GM23338 (cell line): ENCODE data around the gene GOLGA8F.

DNA sequence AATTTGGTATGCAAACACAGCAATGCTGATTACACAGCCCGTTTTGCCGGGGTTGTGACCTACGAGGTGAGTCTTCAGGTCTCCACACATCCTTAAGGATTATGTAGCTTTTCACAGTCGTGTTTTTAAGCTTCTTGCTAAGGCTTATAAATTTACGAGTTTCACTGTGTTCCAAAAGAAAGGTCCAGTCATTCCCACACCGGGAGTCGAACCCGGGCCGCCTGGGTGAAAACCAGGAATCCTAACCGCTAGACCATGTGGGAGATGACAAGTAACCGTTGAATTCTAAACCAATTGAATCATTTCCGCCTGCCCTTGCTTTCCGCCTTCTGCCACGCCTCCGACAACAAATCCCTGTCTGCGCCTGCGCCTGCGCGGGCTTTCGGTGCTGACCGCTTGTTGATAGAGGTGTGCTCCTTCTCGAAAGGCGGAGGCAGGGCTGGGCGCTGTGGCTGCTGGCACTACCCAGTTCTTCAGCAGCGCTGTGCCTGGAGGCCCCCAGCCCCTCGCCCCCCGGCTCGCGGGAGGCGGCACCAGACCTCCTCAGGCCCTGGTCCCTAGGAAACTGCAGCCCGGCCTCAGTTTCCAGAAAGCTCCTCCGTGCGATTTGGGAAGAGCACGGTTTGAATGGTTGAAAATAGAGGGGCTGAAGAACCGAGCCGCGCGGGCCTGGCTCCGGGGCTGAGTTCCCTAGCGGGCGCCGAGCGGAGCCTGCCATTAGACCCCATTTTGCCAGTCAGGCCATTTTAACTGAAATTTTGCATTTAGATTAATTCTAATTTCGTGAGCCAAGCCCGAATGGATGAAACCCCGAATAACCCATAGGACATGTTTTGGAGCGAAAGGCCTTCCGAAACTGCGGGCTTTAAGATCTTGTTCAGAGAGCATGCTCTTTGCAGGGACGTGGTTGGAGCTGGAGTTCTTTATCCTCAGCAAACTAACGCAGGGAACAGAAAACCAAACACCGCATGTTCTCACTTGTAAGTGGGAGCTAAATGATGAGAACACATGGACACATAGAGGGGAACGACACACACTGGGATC lies 219.2 kb upstream of the ATP10A start:
- PRO-cap, result bidirectional peak, plus-strand start at position 402 of the sequence, minus-strand start at position 269 of the sequence
- RAMPAGE, long total RNA, result no peak

DNA sequence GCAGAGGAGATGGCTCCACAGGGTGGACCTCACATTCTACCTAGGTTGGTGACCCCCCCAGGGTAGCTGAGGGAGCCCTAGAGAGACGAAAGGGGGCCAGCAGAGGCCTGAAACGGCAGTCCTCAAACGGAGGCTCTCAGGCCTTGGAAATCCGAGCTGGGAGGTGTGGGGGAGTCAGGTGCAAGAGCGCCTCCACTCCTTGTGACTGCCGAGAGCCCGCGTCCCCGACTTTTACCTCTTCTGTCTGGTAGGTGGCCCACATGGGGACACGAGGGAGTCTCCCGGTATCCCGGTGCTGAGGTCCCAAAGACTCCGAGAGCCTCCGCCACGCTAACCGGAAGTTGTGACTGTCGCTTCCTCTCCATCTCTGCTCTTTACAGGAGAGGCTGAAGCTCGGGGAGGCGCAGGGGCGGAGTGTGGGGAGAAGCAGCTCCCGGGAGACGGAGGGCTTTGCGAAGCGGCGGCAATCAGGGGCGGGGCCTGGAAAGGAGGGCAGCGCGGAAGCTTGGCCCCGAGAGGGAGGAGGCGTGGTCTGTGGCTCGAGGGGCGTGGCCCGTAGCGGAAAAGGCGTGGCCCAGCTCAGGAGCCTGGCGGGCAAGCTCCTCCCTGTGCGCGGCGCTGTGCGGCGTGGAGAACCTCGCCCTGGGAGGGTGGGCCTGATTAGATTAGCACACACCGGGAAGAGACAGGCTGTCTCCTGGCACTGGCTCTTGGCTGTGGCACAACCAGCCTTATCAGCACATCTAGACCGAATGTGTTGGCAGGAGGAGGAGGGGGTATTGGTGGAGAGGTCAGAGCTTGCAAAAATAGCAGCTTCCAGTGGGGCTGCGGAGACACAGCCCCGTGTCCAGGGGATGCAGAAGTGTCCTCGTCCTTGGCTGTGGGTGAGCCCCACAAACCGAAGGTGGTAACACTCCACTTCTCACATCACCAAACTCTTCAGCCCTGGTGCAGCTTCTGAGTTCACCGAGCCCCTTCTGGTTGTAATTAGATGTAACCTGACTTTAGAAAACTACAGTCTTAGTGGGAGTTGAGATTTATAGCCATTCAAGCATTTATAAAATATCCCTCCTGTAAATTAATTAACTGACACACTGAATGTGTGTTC lies 143.8 kb downstream of the GABRB3 start:
- PRO-cap, result no peak
- RAMPAGE, long total RNA, result no peak

- PRO-cap, result no peak
- RAMPAGE, long total RNA, result no peak
Observed at GRCh38 chr15:27043614-27044303, 72.8 kb downstream of the GABRG3 start.

GRCh38 chr15:27095363-27096298 lies 124.7 kb downstream of the GABRG3 start:
- PRO-cap, result no peak
- RAMPAGE, long total RNA, result no peak

DNA sequence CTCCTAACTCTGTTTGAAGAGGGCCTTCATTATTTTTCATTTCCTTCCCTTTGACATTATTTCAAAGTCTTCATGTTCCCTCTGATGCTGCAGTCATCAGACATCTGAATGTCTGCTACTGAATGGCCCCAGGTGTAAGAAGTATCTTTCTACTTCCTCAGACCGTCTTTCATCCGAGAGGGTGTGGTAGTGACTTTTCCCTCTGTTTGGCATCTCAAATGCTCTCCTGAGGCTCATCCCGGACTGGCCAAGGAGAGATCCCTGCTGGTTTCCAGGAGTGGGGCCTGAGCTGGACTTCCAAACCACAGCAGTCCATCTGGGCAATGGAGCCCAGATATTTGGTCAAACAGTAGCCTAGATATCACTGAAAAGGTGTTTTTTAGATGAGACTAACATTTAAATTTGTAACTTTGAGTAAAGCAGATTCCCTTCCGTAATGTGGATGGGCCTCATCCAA lies 433.4 kb downstream of the OCA2 start:
- PRO-cap, result no peak
- RAMPAGE, long total RNA, result no peak

DNA sequence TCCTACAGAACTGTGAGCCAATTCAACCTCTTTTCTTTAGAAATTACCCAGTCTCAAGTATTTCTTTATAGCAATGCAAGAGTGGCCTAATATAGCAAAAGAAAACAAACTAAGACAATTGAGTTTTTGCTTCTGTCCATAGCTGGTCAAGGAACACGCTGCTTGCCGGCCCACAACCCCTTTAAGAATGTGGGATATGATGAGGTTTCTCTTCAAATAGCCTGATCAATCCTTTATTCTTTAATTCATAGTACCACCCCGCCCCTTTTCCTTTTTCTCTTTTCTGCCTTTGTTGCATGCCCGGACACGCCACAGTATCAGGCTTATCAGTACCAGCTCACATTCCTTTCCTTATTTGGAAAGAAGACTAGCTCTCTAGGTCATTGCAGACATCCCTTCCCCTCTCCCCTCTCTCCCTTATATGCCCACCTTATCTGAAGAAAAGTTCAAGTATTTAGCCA lies 404.6 kb downstream of the OCA2 start:
- PRO-cap, result bidirectional peak, plus-strand start at position 355 of the sequence, minus-strand start at position 189 of the sequence
- RAMPAGE, long total RNA, result no peak

DNA sequence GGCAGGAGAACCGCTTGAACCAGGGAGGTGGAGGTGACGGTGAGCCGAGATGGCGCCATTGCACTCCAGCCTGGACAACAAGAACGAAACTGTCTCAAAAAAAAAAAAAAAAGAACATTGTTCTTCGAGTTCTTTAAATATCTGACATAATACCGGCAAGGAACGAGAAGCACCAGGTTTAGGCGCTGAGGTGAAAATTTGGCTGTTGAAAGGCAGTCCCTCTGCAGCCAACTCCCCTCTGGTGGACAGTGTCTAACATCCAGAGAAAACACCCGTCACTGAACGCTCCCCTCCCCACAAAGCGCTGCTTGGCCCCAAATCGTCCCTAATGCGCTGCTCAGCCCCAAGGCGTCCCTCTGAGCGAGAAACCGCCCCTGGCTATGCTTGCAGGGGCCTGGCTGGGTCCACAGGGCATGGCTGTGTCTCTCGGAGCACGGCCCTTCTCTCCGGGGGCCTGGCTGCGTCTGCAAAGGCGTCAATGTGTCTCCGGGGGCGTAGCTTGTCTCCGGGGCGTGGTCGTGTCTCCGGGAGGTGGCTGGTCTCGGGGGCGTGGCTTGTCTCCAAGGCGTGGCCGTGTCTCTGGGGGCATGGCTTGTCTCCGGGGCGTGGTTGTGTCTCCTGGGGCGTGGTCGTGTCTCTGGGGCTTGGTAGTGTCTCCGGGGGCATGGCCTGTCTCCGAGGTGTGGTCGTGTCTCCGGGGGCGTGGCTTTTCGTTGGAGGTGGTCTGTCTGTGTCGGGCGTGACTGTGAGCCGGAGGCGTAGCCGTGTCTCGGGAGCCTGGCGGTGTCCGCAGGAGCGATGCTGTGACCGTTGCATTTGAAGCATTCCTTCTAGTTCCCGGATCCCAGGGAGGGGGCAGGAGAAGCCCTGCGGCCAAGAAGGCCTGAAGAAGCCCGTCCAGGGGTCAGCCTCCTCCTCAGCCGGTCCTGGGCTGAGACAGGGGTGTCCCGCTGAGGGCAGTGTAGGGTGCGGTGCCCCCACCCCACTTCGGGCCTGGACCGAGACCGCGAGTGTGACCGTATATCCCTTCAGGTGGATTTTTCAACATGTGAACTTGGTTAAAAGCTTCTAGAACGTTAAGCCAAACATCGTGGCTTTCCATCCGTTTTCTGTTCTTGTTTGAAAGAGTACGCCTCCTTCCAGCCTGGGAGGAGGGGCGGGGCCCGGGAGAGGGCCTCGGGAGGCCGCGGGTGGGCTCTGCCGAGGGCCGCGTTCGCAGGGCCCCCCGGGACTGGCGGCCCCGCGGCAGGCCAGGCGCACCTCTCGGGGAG lies 3.1 kb downstream of the OCA2 start:
- PRO-cap, result bidirectional peak, plus-strand start at position 845 of the sequence, minus-strand start at position 466 of the sequence
- RAMPAGE, long total RNA, result no peak

DNA sequence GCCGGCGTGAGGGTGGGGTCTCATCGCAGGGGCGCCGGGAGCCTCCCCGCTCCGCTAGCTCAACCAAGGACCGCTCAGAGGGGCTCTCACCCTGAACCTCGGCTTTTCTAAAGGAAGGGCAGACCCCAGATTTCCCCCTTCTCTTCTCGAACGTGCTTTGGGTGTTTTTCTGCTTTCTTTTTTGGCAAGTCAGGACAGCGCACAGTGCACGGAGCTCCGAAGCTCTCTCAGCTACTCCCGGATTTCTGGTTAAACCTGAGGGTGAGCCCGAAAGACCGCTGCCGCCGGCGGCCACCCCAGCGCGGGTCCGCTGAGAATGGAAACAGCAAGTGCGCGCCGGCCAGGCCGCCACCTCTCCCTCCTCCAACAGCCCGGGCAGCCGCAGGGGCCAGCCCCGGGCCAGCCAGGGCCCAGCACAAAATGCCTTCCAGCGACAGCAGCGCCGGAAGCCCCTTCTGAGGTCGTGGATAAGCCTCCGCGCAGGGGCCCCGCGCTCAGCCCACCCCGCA lies 8.1 kb upstream of the OCA2 start:
- PRO-cap, result no peak
- RAMPAGE, long total RNA, result no peak

DNA sequence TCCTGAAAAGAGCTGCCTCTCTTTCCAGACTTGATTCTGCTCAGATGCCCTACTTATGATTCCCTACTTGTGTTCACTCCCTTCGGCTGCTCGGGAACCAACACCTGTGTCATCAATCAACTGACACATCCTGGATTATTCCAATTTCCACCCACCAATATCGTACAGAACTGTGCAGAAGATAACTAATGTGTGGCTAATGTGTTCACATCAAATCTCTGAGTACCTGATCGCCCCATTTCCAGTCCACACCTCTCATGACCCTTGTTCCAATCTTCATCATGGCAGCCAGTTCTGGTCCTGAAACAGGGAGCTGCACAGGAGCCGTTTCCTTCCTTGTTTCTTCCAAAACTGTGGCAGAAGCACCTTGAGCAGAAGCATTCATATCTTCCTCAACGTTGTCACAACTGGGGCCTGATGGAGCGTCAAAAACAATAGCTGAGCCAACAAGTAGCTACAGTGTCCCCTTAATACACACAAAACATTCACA lies 100.1 kb downstream of the HERC2 start:
- PRO-cap, result no peak
- RAMPAGE, long total RNA, result no peak

GRCh38 chr15:28378394-28378893 lies at the start of gene GOLGA8F:
Gene GOLGA8F (plus strand): TSS chr15:28378664.
- PRO-cap, result no peak
- RAMPAGE, long total RNA, result no peak

- PRO-cap, result no peak
- RAMPAGE, long total RNA, result no peak
Observed at GRCh38 chr15:28948351-28948929, 62.7 kb downstream of the APBA2 start.

DNA sequence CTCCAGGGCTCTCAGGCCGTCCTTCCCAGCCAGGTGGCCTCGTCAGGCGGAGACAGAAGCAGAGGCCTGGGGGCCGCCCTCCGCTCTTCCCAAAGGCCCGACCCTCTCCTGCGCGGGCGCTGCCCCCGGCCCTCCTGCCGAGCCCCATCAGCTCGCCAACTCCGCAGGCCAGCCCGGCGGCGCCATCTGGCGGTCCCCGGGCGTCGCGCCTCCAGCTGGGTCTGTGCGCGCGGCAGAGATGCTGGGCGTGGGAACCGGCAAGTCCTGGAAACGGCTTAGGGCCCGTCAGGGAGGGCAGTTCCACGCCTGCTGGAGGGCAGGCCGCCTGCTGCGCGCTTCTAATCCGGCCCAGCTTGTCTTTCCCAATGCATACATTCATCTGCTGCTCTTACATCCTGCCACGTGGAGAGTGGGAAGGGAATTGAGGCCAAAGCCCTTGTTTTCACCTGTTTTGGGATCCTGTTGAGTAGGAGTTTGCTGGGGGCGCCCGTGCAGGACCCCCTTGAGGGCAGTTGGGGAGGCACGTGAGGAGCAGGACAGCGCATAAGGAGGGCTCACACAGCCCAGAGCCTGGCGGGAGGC lies 165.8 kb downstream of the NSMCE3 start:
- PRO-cap, result unidirectional peak, minus-strand start at position 143 of the sequence
- RAMPAGE, long total RNA, result no peak

DNA sequence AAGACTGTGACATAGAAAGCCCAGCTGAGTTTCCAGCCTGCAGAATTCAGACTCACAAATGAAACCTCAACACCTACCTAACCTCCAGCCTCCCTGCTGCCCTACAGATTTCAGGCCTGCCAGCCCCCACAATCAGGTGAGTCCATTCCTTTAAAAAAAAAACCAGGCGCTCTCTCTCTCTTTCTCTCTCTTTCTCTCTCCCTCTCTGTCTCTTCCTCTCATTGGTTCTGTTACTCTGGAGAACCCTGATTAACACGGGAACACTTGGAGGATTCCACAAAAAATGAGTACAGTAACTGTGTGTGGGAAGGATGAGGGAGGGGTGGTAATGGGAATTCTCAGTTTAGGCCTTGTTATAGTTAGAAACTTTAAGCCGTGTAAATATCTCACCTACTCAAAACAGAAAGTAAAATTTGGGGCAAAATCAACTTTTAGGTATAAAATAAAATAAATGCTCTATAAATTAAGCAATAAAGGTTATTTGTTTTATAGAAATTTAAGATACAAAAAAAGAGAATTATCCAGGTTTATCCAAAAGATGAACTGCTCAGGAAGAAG lies 73.9 kb upstream of the NSMCE3 start:
- PRO-cap, result no peak
- RAMPAGE, long total RNA, result no peak

DNA sequence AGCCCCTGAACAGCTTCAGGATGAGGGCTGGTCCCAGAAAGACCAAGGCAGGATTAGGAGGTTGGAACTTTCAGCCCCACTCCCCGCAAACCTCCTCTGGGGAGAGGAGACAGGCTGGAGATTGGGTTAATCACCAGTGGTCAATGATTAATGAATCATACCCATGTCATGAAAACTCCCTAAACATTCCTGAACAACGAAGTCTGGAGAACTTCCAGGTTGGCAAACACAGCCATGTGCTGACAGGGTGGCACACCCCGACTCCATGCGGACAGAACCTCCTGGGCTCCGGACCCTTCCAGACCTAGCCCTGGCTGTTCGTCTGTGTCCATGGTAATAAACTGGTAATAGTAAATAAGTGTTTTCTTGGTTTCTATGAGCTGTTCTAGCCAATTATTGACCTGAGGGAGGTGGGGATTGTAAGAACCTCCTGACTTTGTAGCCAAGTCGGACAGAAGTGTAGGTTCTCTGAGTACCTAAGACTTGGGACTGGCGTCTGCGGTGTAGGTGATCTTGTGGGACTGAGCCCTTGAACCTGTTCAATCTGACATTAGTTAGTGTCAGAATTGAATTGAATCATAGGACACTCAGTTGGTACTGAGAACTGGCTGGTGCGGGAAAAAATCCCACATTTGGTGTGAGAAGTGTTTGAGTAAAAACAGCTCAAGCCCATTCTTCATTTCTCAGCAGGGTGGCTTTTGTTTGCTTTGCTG lies 100.3 kb upstream of the ENTREP2 start:
- PRO-cap, result no peak
- RAMPAGE, long total RNA, result no peak

DNA sequence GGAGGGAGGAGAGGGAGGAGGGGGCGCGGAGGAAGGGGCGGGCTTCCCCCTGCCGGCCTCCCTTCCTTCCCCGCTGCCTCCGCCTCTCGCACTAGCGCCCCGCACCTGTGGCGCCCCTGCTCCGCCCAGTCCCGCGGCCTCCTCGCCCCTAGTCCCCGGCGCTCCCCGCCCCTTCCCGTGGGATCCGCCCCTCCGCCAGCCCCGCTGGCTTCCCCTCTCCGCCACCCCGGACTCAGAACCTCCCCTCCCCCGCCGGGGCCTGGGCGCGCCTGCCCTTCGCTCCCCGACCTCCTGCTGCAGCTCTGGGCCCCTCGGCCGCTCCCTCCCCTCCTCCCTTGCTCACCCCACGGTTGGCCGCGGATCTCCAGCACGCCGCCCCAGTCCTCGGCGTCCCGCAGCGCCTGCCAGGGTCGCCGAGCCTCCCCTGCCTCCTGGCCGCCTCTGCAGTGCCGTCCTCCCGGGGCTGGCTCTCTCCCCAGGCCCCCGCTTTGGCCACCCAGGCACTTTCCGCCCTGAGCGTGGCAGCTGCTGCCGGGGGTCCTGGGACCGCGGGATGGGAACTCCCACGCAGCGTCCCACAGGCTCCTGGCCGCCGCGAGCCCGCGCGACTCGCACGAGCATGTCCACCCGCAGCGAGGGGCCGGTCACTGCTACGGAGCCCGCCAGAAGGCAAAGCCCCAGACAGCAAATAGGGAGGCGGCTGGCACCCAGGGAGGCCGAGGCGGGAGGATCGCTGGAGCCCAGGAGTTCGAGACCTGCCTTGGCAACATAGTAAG lies 104.2 kb upstream of the ENTREP2 start:
- PRO-cap, result bidirectional peak, plus-strand start at position 235 of the sequence, minus-strand start at position 93 of the sequence; unidirectional peak, minus-strand start at position 652 of the sequence
- RAMPAGE, long total RNA, result no peak

DNA sequence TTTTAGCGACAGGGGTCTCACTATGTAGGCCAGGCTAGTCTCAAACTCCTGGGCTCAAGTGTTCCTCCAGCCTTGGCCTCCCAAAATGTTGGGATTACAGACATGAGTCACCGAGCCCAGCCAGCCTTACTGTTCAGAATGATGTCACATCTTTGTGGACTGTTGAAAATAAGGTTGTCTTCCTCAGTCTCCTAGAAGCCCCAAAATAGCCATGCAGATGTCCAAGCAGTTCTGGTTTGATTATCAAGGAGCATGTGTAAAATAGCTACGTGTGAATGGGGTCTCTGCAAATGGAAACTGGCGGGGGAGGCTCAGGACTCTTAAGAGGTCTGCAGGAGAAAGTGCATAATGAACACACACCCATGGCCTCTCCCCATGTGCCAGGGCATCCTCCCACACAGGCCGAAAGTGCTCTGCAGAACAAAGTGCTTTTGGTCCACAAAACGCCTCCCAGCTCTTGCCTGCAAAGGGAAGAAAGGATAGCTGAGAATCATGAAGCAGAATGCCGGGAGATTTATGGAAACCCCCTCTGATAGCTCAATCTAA lies 105.9 kb upstream of the ENTREP2 start:
- PRO-cap, result no peak
- RAMPAGE, long total RNA, result no peak

DNA sequence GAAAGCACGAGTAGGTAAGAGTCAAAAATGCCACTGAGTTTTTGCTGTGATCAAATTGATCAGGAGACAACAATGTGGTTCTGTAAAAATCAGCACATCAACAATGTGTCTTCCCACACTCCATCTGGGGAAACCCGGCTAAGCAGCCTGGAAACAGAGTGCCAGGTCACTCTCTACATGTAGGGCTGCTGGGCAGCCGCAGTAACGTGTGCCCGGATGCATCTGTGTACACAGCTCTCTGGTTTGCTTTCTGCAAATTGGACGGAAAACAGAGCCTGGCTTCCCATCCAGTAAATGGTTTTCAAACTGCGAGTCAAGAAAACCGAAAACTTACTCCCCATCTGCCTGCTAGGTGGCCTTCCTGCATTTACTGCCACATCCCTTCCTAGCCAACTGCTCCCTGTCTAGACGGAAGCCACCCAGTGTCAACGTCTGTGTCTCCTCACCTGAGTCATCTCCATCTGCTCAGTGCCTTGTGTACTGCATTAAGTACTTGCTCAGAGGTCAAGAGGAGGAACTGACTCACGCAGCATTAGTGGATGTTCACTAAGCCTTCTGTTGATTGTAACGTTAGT lies 124.1 kb downstream of the TJP1 start:
- PRO-cap, result no peak
- RAMPAGE, long total RNA, result no peak

GRCh38 chr15:29821371-29821846 lies 859 bp downstream of the TJP1 start:
- PRO-cap, result bidirectional peak, plus-strand start at chr15:29821579, minus-strand start at chr15:29821479
- RAMPAGE, long total RNA, result no peak

DNA sequence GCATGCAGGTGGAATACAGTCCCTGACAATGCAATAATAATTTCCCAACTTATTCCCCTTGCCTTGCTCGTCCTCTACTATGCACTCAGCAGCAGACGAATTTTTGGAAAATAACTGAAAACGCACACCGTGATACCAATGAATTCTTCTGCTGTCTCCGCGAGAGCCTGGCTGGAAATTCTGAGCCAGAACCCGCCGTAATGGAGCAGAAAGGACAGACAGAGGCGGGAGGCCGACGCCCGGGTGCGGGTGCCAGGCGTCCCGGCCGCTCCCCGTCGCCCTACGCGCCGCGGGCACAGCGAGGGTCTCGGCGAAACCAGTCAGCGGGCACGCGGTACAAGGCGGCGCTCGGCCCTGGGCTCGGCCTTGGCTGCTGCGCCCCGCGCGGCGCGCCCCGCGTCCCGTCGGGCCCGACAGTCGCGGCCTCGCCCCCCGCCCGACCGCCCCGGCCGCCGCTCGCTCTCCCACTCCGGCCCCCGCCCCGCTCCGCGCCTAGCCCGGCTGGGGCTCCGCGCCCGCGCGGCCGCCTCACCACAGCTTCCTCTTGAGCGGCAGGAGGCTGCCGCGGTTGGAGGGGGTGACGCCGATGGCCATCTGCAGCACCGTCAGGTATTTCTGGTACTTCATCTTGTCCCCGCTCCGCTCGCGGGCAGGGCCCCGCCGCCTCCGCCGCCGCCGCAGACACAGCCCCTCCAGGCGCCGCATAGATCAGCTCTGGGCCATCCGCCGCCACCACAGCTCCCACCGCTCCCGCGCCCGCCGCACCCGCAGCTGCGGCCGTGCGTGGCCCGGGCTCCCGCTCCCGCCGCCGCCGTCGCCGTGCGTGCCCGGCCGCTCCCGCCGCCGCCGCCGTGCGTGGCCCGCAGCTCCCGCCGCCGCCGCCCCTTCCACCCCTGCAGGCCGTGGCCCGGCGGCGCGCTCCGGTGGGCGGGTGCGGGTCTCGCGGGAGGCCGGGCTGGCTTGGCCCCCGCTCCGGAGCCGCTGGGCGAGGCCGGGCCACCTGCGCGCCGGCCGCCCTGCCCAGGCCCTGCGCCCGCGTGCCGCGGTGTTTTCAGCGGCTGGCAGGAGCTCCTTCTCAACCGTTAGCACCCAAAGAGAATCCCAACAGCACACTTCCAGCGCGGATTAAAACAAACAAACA lies 114.2 kb upstream of the GOLGA8J start:
- PRO-cap, result unidirectional peak, plus-strand start at position 301 of the sequence; bidirectional peak, plus-strand start at position 547 of the sequence, minus-strand start at position 415 of the sequence; unidirectional peak, minus-strand start at position 716 of the sequence; unidirectional peak, minus-strand start at position 825 of the sequence
- RAMPAGE, long total RNA, result no peak

DNA sequence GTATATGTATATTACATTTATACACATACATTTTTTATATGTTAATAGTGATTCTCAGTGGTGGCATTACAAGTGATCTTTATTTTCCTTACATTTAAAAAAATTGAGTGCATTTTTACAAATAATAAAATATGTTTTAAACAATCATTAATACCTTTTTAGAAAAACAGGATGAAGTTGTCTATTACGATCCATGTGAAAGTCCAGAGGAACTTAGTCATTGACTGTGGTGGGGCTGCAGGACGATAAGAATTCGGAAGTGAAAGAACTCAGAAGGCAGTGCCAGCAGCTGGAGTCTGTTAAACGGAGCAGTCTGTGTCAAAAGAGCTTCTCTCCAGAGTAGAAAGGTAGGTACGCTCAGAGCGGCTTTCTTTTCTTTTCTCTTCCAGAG lies 67.5 kb upstream of the GOLGA8Q start:
- PRO-cap, result no peak
- RAMPAGE, long total RNA, result no peak